SK-MEL-5 (cell line): ENCODE measurements around the genes CAPZB and TMCO4.

DNA sequence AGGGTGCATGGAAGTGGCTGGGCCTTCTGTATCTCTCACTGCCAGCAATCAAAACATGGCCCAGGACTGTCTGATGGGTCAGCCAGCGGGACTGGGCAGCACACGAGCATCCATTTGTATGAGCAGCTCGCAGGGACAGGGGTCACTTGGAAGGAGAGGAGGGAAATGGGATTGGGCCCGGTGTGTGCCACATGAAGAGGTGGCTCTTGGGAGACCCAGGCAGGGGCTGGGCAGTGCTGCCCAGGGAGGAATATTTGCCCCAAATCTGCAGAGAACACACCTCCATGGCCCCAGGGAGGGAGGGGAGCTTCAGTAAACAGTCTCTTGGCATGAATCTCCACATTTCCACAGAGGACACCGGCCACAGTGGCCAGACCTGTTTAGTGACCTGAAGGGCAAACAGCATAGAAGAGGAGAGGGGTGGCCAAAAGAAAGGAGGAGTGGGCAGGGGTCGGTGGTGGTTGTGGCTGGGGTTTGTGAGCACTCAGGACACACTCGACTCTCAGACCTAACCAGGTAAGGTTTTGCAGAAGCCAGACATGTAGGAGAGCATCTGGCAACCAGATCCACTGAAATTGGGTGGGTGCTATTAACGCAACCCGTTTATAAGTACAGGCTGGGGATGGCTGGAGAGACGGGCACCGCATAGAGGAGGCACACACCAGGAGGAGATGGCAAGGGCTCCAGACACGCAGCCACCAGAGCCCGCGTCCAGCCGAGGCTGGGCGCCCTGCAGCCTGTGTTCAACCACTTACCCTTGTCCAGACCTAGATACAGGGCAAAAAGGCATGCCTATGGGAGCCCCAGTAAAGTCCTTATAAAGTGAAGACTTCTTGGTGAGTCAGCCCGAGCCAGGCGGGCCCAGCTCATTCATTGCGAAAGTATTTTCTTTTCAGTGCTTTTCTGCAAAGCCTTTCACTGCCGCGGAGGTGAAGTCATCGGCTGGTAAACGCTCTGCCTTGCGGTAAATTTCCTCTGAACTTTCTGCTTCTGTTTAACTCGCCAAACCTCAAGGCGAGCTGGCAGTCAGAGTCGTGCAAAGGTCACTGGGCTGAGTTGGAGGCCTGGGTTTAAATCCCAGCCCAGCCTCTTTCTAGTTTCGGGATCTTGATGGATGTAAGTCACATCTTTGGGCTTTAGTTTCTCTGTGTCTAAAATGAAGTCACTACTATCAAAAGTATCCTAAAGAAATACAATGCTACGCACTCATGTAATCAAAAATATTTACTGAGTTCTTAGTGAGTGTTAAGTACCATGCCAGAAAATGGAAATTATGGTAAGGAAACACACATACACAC lies 54.3 kb upstream of the IFFO2 start:
RAMPAGE:
- cytosol, long total RNA: no peak
- long total RNA: no peak
- nucleus, long total RNA: no peak

RAMPAGE:
- cytosol, long total RNA: no peak
- long total RNA: no peak
- nucleus, long total RNA: no peak
Observed at GRCh38 chr1:19036007-19036357, 79.5 kb upstream of the IFFO2 start.

DNA sequence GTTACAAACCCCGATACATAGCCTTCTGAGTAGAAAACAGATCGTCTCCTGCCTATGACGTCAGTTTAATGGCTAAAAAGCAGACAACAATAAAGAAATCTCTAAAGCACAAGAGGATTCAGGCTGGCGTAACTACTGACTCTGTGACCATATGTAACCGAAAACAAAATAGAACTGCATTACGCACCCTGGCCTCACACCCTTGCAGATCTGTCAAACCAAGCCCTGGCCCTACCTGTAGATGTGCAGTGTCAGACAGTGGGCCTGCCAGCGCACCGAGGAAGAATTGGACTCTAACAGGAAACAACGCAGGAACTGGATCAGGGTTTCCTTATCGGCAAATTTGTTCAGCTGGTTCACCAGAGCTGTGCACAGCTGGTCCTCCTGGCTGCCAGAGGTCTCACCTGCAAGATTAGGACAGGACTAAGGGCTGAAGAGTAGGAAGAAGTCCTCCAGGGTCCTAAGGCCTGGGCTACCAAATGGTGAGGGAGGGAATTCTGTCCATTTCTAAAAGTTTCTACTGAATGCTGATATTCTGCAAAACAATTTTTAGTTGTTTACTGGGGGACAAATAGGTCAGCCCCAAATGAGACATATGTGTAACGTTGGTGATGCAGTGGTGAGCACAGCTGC lies 90.0 kb downstream of the UBR4 start:
RAMPAGE:
- cytosol, long total RNA: no peak
- long total RNA: no peak
- nucleus, long total RNA: no peak

DNA sequence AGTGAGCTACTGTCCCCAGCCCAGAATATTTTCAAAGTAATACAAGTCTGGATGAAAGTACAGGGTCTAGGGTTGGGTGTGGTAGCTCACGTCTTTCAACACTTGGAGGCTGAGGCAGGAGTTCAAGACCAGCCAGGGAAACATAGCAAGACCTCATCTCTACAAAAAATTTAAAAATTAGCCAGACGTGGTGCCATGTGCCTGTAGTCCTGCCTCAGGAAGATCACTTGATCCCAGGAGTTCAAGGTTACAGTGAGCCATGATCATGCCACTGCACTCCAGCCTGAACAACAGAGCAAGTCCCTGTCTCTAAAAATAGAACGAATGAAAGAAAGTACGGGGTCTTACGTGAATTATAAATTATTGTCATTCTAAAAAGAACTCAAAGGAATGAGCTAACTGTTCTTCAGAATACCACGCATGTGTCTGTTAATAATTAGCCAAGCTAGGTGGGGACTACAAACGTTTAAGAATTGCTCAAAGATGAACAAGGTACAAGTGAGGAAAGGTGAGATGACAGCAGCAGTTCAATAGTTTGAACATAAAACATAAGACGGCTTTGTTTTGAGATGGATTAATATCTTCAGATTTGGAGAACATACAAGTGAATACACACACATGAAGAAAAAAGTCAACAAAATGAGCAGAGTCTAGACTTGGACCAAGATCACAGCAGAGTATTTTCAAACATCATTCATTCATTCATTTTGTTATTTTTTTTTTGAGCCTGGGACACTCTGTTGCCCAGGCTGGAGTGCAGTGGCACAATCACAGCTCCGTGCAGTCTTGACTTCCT lies 79.7 kb downstream of the UBR4 start:
RAMPAGE:
- cytosol, long total RNA: no peak
- long total RNA: no peak
- nucleus, long total RNA: no peak

DNA sequence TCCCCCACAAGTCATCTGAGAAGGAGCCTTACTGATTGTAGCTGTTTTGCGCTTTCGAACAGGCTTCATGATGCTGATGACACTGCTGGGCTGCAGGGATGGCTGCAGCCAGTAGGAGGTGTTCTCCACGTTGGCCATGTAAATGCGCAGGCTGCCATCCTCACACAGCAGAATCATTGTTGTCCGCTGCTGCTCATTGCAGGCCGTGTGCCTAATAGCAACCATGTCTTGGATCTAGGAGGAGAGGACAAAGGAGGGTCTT lies 56.9 kb downstream of the UBR4 start:
RAMPAGE:
- cytosol, long total RNA: no peak
- long total RNA: no peak
- nucleus, long total RNA: no peak

RAMPAGE:
- cytosol, long total RNA: no peak
- long total RNA: no peak
- nucleus, long total RNA: no peak
Observed at GRCh38 chr1:19255049-19255597, 3.5 kb downstream of the MRTO4 start.

RAMPAGE:
- cytosol, long total RNA: no peak
- long total RNA: no peak
- nucleus, long total RNA: no peak
Observed at GRCh38 chr1:19351583-19352260, 39.6 kb downstream of the SLC66A1 start.

DNA sequence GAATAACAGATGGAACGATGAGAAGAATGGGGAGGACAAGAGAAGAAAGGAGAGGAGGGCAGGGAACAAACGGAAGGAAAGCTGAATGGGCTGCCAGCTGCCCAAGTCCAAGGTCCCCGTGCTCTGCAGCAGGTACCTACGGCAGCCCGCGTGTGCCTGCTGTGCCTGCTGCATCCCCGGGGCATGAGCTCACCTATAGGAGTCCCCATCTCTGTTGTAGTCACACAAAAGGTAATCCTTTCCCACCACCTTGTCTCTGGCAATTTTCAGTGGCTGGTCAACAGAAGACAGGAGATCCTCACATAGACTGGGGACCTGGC lies 73.1 kb downstream of the SLC66A1 start:
RAMPAGE:
- cytosol, long total RNA: no peak
- long total RNA: no peak
- nucleus, long total RNA: no peak

DNA sequence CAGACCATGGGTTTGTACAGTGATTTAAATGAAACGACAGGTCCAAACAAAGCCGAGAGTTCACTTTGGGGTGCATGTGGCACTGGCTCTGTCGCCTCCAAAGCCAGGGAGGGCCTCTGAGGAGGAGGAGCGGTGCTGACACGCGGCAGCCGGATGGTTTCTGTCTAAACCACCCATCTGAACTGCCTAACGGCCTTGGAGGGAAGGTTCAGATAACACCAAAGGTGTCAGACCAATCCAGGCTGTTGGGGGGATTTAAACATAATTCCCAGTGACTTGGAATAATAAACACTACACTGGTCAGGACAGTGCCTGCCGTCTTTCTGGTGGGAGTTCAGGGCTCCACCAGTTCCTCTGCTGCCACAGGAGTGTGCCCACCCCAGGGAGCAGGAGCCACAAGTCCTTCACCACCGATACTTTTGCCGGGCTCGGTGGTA lies 78.1 kb downstream of the SLC66A1 start:
RAMPAGE:
- cytosol, long total RNA: no peak
- long total RNA: no peak
- nucleus, long total RNA: no peak

DNA sequence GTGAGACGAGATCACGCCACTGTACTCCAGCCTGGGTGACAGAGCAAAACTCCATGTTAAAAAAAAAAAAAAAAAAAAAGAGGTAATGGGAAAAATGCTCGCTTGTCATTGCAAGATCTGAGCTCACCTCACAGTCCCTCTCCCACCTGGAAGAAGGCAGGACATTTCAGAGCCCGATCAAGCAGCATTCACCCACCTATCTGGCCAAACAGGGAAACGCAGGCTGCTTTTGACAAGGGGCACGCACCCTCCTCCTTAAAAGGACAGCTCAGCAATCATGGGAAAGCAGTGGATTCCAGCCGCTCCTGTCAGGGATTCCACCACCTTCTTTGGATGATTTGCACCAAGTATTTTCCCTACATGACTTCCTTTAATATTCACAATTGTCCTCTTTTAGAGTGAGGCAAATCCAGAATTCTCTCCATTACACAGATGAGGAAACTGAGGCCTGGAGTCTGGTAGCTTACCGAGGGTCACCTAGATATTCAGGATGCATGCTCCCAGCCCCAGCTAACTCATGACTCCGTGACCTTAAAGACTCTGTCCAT lies 80.8 kb downstream of the CAPZB start:
RAMPAGE:
- cytosol, long total RNA: no peak
- long total RNA: no peak
- nucleus, long total RNA: no peak

DNA sequence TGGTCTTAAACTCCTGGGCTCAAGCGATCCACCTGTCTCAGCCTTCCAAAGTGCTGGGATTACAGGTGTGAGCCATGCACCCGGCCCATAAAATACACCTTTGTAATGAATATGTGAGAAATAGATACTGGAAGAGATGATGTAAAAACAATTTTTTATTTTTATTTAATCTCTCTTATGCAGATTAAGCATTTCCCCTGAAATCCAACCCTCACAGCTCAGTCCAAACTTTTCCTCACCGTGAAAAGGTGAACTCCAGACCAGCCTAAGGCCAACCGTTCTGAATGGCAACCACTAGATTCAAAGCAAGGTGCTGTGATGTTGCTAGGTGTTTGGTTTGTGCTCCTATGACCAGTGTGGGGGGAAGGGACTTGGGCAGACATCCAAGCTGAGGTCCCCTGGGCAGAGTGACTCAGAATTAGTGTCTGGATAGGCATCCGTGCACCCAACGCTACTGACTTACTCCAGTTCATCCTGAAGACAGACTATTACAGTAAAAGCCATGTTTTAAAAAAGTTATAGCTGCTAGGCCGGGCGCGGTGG lies 45.0 kb downstream of the CAPZB start:
RAMPAGE:
- cytosol, long total RNA: no peak
- long total RNA: no peak
- nucleus, long total RNA: no peak

RAMPAGE:
- cytosol, long total RNA: no peak
- long total RNA: no peak
- nucleus, long total RNA: no peak
Observed at GRCh38 chr1:19448375-19449457, 36.6 kb downstream of the CAPZB start.

DNA sequence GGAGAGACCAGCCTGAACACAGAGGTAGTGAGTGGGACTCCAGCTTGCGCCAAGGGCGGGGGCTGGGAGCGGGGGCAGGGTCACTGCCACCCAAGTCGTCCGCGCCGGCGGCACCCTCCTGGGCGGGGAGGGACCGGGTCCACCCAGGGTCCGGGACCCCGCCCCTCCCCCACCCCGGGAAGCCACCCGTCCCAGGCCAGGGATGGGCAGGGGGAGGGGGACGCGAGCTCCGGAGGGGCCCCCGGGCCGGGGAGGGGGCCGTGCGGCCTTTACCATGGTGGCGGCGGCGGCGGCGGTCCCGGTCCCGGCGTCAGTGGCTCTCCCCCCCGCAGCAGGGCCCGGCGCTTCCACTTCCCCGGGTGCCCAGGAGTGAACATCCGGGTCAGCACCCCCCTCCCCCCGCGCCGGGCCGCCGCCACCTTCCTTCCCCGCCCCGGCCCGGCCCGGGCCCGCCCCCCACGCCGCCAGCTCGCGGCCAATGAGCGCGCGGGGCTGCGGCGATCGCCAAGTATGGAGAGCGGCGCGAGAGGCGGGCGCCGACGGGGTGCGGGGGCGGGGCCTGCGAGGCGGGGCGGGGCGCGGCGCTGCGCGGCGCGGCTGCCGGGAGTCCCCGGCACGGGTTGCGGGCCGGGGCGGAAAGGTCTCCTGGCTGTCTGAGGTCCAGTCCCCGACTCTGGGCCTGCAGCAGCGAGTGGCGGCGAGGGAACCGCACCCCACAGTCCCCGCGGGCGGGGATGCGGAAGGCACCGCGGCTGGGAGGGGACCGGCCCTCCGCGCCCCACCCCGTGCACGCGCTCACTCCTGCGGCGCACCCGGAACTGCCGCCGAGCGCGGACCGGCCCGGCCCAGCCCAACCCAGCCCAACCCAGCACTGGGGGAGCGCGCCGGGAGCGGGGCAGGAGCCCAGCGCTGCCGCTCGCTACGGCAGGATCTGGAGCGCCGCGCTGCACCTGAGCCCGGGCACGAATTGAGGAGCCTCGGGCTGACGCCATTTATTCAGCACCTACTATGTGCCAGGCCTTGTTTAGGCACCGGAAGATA lies at the start of gene CAPZB:
CAPZB (minus strand) TSS at position 377 of the 1,041 bp plus-strand sequence.
RAMPAGE:
- cytosol, long total RNA: start-site peak on the minus strand centred at position 342 of the sequence, 67 bp wide, 401 and 556 reads in 2 replicates
- long total RNA: start-site peak on the minus strand centred at position 345 of the sequence, 79 bp wide, 308 and 468 reads in 2 replicates
- nucleus, long total RNA: no peak

RAMPAGE:
- cytosol, long total RNA: no peak
- long total RNA: no peak
- nucleus, long total RNA: no peak
Observed at GRCh38 chr1:19507352-19507753, 22.0 kb upstream of the CAPZB start.

RAMPAGE:
- cytosol, long total RNA: no peak
- long total RNA: no peak
- nucleus, long total RNA: no peak
Observed at GRCh38 chr1:19645524-19646407, 1.7 kb downstream of the NBL1 start.

DNA sequence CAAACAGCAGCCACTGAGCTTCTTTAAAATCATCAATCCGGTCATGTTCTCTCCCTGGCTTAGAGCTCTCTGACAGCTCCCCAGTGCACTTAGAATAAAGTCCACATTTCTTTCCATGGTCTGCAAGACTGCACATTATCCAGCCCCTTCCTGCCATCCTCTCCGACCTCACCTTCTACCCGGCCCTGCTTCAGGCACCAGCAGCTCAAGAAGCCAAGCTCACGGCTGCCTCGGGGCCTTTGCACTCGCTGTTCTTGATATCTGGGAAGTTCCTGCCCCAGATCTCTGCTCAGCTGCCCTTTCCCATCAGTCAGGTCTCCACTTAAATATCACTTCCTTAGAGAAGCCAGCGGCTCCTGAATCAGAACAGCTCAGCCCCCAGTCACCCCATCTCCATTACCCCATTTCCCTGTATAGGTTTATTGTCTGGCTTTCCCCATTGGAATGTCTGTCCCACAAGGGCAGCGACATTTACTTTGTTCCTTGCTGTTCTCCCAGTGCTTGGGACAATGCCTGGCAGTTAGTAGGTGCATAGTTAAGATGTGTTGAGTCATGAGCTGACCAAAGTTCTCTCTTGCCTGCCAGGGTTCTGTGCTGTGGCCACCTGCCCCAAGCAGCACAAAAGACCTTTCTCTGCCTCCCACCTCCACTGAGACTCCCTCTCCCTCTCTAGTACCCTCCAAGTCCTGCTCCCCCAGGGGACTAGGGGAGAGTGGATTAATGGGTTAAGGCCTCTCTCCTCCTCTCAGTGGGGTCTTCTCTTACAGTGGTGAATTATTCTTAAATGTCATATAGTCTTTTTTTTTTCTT lies 40.1 kb downstream of the TMCO4 start:
RAMPAGE:
- cytosol, long total RNA: no peak
- long total RNA: no peak
- nucleus, long total RNA: no peak

DNA sequence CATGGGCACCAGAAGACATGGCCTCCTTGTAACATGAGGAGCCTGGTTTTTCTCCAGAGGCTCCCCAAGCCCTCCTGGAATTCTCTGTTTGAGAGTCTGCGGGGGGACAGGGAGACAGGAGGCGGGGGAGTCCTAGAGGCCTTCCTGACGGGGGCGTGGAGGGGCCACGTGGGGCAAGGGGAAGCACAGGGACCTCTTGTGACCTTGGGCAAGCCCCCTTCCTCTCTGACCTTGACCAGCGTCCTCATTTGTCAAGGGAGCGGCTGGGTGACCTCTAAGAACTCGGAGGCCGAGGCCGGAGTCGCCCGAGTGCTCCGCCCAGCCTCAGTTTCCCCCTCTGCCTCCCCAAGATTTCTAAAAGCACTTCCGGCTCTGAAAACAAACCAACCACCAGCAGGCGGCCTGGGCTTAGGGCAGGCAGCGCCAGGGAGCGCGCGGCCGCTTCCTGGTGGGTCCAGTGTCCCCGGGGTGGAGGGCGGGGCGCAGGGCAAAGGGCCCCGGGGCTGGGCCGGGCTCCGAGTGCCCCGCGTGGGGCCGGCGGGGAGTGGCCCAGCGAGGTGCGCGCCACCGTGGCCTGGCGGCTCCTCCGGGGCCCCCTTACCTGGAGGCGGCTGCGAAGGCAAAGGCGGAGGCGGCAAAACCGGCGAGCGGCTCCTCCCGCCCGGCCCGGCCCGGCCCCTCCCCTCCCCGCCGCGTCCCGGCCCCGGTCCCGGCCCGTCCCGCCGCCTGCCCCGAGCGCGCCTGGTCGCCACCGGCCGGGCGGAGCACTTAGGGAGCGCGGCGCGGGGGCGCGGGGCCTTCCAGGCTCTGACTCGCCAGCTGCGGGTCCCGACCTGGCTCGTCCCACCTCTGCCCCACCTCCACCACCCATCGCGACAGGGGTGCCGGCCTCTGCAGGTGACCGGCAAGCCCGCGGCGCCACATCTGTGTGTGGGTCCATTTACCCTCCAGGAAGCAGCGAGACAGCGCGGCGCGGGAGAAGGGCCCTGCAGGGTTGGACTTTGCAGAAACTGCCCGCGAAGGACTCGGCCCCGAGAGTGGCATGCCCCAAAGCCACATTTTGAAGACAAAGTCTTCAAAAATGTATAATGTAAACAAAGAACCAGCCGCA lies at the start of gene TMCO4:
TMCO4 (minus strand) TSS at position 663 of the 1,111 bp plus-strand sequence.
RAMPAGE:
- cytosol, long total RNA: no peak
- long total RNA: no peak
- nucleus, long total RNA: no peak

DNA sequence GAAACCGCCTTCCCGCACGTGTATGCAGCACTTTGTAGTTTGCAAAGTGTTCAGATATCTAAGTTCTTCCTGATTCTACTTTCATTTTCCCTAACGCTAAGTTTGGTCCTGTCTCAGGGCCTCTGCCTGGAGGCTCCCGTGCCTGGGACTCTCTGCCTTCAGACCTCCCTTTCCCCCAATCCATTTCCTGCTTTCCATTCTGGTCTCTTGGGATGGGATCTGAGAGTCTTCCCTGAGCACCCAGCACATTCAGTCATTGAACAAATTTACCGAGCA lies 587 bp upstream of the TMCO4 start:
RAMPAGE:
- cytosol, long total RNA: no peak
- long total RNA: no peak
- nucleus, long total RNA: no peak

DNA sequence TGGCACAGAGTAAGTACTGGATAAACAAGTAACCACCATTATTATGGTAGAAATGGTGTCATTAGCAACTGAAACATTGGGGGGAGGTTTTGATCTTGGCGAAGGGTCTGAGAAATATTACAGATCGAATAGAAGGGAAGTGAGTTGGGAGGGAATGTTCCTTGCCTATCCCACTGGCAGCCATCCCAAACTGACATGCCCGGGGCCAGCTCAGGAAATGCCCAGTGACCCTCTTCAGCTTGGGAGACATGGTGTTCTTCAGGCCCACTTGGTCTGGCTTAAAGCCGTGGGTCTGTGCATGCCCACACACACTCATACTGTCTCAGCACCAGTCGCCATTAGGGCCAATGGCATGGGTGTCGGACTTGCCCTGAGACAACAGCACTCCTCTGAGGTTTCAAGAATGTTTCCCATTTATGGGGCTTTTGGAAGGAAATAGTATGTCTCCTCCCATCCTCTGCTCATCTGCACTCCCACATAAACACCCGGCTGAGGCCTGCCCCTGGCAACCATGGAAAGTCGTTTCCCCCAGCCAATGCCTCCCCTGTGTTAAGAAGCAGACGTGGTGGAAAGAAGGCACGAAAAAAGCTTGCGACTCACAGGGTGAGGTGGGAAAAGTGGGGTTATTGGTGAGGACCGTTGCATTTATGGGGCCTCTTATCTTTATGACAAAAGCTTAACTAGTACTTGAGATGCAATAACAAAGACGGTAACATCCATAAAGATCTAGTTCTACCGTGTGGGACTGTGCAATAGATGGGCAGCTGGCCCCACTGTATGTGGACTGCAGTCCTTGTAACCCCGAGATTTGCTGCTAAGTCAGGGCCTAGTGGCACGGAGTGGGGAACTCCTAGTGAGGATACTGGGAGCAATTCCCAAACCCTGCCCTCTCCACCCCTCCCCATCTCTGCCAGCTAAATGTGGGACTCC lies 2.0 kb downstream of the RNF186 start:
RAMPAGE:
- cytosol, long total RNA: no peak
- long total RNA: no peak
- nucleus, long total RNA: no peak

DNA sequence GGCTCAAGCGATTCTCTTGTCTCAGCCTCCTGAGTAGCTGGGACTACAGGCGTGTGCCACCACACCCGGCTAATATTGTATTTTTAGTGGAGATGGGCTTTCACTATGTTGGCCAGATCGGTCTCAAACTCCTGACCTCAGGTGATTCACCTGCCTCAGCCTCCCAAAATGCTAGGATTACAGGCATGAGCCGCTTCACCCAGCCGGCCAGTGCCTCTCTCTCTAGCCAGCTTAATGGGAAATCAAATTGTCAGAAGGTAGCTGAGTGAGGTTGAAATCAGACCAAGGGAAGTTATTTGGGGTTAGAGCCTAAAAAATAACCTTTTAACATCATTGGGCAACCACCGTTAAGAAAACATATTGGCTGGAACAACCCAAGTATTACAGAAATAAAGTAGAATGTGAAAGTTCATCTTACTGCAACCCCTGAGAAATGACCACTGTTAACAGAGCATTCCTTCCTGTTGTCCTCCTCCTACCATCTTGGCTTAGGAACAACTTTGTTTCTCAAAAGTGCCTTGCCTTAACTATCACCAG lies 3.1 kb upstream of the RNF186 start:
RAMPAGE:
- cytosol, long total RNA: no peak
- long total RNA: no peak
- nucleus, long total RNA: no peak